Skeletal muscle tissue (tissue), 7 donors: ENCODE measurements around a stretch of chr14.

DNA sequence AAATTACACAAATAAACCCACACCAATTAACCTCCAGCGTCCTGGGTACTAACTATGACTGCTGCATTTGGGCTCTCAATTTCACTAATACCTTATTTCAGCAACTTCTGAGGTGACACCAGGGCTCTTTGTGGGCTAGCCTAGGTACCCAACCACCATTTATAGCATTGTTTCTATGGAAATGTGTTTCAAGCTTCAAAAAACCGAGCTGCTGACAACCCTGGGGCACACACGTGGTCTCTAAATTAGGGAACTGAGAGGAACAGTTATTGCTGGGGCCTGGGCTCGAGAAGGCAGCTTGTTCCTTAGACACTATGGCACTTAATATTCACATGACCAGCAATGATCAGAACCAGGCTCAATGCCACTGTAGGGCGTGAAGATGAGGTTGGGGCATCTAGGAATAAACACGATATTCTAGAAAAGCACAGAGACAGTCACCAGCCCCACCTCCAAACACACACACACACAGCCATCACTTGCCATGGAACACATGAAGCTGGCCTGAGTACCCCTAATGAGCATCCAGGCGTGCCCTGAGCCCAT lies 10.6 kb upstream of the MIDEAS start:
- PRO-cap, 3 experiments: no peak in any of the 3 experiments
- RAMPAGE, long total RNA: no peak
- RRBS, 2 experiments: no CpG with 5 or more reads among the region's 7 CpGs

DNA sequence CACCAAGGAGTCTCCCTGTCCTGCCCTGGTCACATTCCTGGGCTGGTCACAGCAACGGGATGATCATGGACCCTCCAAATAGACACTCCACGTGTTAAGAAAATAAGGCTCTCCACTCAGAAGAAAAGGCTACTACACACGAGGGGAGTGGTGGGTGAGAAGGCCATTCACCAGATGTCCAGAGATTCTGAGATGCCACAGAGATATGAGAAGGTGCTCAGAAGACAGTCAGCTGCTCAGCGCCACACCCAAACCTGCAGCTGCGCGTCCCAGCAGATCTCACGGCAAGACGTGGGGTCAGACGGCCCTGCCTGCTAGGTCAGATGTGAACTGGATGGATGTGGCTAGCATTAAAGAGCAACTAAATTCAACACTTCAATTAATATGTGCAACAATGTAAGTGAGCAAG lies 11.3 kb upstream of the MIDEAS start:
- PRO-cap, 3 experiments: no peak in any of the 3 experiments
- RAMPAGE, long total RNA: no peak
- RRBS, 2 experiments: no CpG with 5 or more reads among the region's 9 CpGs

DNA sequence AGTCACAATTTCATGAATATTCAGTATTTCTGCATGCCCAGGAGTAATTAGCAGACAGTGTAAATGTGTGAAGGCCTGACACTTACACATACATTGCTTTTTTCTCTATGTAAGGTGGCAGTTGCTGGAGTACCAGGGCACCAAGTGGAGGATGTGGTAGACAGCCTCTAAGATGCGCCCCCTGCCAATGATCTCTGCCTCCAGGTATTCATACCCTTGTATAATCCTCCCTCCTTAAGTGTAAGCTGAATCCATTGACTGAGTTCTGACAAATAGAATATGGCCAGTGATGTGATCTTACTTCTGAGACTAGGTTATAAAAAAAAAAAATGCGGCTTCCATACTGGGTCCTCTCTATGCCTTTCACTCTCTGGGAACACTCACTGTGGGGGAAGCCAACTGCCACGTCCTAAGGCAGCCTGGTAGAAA lies 28.8 kb upstream of the MIDEAS start:
- PRO-cap, 3 experiments: no peak in any of the 3 experiments
- RAMPAGE, long total RNA: no peak
- RRBS, 2 experiments: no CpG with 5 or more reads among the region's 3 CpGs

DNA sequence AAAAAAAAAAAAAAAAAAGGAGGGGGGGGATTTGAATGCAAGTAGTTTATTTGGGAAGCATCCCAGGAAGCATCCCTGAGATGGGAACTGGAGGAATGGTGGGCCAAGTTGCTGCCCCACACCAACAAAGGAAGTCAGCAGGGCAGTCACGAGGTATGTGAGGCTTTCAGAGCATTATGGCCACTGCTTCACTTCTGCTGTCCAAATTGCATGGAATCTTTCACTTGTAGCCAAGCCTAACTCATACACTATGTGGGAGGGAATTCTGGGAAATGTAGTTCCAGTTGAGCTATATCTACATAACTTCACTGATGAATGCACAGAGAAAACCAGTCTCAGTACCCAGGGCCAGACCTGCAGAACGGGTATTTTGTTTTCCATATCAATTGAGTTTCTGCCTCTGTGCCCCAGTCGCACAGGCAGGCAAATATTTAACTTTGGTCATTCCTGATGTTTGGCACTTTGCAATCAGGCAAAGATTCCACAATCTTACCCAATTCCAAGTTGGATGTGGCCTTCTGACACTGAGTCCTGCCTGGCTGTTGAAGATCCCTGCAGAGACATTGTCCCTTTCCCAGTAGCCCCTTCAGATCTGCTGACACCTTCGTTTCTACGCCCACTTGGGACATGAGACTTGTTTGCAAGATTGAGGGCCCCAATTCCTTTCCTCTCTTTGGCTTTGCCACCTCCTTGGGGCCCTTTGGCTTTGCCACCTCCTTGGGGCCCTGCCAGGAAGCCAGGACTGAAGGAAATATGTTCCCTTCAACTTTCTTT lies 14.9 kb upstream of the PTGR2 start:
- PRO-cap, 3 experiments: no peak in any of the 3 experiments
- RAMPAGE, long total RNA: no peak
- RRBS, 2 experiments: no CpG with 5 or more reads among the region's 5 CpGs

- PRO-cap, 3 experiments: no peak in any of the 3 experiments
- RAMPAGE, long total RNA: no peak
- RRBS, 2 experiments: no CpG with 5 or more reads among the region's 5 CpGs
These were observed 13.3 kb upstream of the PTGR2 start for GRCh38 chr14:73838382-73838661.

DNA sequence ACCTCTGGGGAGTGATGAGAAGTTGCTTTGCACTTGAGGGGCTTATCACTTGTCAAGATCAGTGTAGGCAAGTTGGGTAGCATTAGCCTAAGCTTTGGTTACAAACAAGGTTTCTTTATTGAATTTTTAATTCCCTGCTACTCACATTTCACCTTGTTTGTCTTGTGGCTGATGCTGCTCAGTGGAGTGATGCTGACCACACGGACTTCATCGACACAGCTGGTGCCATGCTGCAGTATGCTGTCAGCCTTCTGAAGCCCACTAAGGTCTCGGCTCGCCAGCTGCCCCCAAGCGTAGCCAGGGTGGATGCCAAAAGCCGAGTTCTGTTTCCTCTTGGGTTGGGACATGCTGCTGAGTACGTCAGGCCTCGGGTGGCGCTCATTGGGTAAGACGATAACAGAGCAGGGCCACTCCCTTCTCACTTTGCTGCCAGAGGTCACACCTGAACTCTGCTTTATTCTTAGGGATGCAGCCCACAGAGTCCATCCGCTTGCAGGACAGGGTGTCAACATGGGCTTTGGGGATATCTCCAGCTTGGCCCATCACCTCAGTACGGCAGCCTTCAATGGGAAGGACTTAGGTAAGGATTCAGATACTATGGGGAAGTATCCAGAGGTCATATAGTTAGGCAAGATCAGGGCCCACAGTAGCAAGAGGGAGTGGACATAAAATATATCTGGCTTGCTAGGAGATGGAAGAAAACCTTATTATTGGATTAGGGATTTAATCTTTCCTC lies 11.1 kb downstream of the COQ6 start:
- PRO-cap, 3 experiments: no peak in any of the 3 experiments
- RAMPAGE, long total RNA: no peak
- RRBS, 2 experiments: no CpG with 5 or more reads among the region's 12 CpGs

DNA sequence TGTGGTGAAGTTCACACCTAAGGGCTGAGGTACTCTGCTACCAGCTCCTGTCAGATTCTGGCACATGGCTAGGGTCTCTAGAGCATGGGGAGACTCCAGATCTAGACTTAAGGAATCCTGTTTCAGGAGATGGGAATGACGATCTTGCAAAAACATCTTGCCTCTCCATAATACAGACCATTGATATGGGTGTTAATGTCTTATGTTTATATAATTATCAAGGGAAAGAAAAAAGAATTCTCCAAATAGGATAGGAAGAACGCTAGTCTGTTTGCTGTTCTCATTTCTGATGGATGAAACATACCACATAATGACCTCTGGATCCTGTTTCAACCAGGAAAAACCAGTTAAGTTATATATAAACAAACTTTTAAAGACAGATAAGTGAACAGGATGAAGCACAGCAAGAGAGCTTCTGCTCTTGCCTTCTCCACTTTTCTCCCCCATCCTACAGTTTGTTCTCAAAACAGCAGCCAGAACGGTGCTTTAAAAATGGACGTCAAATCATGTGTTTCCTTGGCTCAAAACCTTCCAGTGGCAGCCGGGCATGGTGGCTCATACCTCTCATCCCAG lies 27.8 kb downstream of the COQ6 start:
- PRO-cap, 3 experiments: no peak in any of the 3 experiments
- RAMPAGE, long total RNA: no peak
- RRBS, 2 experiments: no CpG with 5 or more reads among the region's 5 CpGs

GRCh38 chr14:74348686-74349221 lies 483 bp downstream of the VRTN start:
- PRO-cap, 3 experiments: no peak in any of the 3 experiments
- RAMPAGE, long total RNA: no peak
- RRBS, 2 experiments: 23 to 38% methylated on average over 2 to 4 of the region's 12 CpGs

GRCh38 chr14:74401925-74402511 lies 24.0 kb downstream of the SYNDIG1L start:
- PRO-cap, 3 experiments: no peak in any of the 3 experiments
- RAMPAGE, long total RNA: no peak
- RRBS, 2 experiments: no CpG with 5 or more reads among the region's 10 CpGs

DNA sequence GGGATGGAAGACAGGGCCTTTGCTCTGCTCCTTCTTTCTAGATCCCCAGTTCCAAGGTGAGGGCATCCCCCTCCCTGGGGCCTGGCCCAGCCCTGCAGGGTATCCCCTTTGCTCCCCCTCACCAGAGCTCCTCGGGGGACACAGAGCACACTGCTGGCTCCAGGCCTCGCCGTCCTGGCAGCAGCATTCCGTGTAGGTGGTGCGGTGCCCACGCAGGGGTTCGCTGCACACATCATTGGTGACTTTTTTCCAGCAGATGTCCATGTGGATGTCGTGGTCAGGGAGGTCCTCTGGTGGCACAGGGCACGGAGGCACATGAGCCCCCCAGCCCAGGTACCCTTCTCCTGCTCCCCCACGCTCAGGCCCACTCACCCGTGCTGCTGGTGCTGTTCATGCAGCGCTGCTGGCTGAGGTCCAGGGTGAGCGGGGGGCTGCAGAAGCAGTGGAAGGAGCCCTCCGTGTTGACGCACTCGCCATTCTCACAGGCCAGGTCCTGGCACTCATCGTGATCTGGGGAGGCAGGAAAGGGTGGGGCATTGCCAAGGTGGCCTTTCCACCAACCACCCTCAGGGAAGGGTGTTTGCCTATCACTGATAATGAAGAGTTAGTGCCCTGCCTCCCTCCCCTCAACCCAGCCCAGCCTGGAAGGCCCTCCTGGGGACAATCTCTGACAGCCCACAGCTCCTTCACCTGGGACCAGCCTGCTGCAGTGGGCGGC lies 9.7 kb downstream of the ISCA2 start:
- PRO-cap, 3 experiments: no peak in any of the 3 experiments
- RAMPAGE, long total RNA: no peak
- RRBS, 2 experiments: no CpG with 5 or more reads among the region's 18 CpGs

- PRO-cap, 3 experiments: no peak in any of the 3 experiments
- RAMPAGE, long total RNA: no peak
- RRBS, 2 experiments: 100% methylated on average over 1 of the region's 9 CpGs
These were observed 40.2 kb downstream of the AREL1 start for GRCh38 chr14:74672529-74673216.

DNA sequence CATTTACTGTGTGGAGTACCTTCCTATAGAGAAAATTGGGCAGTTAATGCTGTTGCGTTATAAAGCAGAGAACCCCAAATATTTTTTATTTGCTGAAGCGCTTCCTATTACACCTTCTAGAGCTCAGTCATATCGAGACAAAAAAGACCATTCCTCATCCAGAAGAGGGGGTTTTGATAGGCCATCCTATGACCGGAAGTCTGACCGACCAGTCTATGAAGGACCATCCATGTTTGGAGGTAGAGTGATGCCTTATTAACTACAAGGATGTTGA lies 48.3 kb downstream of the YLPM1 start:
- PRO-cap, 3 experiments: no peak in any of the 3 experiments
- RAMPAGE, long total RNA: no peak
- RRBS, 2 experiments: no CpG with 5 or more reads among the region's 5 CpGs

GRCh38 chr14:74962502-74962998 lies 7.2 kb upstream of the PGF start:
- PRO-cap, 3 experiments: no peak in any of the 3 experiments
- RAMPAGE, long total RNA: no peak
- RRBS, 2 experiments: no CpG with 5 or more reads among the region's 8 CpGs

DNA sequence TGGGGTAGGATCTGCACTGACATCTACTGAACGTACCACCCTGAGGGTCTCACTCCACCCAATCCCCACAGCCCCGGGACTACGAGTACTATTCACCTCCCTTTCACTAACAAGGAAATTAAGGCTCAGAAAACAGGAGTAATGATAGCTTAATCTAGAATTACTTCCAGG lies 18.2 kb upstream of the PGF start:
- PRO-cap, 3 experiments: no peak in any of the 3 experiments
- RAMPAGE, long total RNA: no peak
- RRBS, 2 experiments: no CpG with 5 or more reads among the region's 3 CpGs

GRCh38 chr14:75022417-75023166 lies 19.9 kb downstream of the EIF2B2 start:
- PRO-cap, 3 experiments: no peak in any of the 3 experiments
- RAMPAGE, long total RNA: no peak
- RRBS, 2 experiments: 8 to 10% methylated on average over 2 of the region's 8 CpGs

GRCh38 chr14:75049126-75050243 lies 1.8 kb downstream of the MLH3 start:
- PRO-cap, 3 experiments: no peak in any of the 3 experiments
- RAMPAGE, long total RNA: no peak
- RRBS, 2 experiments: no CpG with 5 or more reads among the region's 9 CpGs

DNA sequence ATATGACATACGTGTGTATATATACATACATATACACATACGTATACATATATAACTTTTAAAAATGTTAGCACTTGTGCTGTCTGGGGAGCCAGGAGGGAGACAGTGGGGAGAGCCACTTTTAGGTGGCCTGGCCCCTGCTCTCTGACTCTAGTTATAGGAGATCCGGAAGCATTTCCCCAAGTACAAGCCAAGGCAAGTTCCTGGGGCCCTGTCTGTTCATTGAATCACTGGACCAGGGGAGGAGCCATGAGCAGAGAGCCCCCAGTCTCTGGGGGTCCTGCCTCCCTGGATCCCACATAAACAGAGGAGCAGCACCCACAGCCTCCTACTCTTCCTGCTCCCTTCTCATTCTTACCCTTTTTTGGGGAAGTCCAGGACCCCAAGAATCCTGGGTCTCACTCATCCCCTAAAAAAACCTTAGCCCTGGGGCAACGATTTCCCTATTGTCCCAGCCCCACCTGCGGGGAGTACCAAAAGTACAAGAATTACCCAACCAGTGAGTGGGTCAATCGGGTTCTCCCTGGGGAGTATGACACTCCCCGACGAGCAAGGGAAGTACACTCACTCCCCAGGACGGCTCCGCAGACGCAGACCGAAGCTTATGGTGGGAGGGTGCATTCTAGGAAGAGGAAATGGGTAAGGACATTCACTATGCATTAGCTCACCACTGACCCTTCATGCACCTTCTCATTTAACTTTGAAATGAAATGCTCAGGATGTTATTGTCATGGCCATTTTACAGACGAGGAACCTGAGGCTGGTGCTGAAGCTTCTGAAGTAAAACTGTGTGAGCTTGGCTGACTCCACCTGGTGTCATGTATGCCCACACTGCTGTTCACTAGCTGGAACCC lies 45.6 kb upstream of the TMED10 start:
- PRO-cap, 3 experiments: no peak in any of the 3 experiments
- RAMPAGE, long total RNA: no peak
- RRBS, 2 experiments: no CpG with 5 or more reads among the region's 13 CpGs

DNA sequence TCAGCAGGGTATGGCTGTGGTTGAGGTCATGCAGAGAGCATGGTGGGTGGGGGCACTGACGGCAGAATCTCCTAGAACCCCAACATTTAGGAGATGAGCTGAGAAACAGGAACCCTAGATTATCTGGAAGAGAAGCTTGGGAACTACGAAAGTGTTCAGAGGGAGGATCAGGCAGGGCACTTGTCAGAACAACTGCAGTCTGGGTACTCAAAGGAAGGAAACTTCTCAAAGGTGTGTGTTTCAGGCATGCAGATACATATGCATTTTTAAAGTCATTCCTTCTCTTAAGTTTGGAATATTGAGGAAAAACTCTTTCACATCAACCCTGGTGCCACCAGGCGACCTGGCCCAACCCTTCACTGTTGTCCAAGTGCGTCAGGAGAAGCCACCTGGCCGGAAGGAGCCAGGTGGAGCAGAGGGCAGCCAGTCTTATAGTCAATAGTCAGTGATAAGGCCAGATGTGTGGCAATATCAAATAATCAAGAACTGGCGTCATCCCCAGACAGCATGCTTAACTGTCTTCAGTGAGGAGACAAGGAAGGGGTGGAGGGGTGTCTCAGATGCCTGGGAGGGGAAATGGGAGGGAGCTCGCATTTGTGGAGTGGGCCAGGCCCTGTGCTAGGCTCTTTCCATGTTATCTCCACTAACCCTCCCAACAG lies 49.2 kb upstream of the FOS start:
- PRO-cap, 3 experiments: no peak in any of the 3 experiments
- RAMPAGE, long total RNA: no peak
- RRBS, 2 experiments: no CpG with 5 or more reads among the region's 7 CpGs

DNA sequence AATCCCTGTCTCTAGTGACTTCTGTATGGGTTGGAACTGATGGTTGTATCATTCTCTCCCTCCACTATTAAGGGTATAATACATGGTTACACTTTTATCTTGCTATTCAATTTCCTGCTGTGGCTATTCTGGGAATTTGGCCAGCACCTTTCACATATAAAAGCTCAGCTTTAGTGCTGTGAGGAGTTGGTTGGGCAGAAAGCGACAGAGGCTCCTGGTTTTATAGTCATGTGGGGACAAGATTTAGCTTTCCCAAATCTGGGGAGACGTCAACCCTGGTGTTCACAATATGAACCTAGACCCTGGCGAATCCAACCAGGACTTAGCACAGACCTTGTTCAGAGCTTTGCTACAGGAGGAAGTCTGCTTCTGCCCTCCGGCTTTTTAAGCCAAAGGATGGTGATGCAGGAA lies 36.5 kb downstream of the FOS start:
- PRO-cap, 3 experiments: no peak in any of the 3 experiments
- RAMPAGE, long total RNA: no peak
- RRBS, 2 experiments: no CpG with 5 or more reads among the region's 4 CpGs

DNA sequence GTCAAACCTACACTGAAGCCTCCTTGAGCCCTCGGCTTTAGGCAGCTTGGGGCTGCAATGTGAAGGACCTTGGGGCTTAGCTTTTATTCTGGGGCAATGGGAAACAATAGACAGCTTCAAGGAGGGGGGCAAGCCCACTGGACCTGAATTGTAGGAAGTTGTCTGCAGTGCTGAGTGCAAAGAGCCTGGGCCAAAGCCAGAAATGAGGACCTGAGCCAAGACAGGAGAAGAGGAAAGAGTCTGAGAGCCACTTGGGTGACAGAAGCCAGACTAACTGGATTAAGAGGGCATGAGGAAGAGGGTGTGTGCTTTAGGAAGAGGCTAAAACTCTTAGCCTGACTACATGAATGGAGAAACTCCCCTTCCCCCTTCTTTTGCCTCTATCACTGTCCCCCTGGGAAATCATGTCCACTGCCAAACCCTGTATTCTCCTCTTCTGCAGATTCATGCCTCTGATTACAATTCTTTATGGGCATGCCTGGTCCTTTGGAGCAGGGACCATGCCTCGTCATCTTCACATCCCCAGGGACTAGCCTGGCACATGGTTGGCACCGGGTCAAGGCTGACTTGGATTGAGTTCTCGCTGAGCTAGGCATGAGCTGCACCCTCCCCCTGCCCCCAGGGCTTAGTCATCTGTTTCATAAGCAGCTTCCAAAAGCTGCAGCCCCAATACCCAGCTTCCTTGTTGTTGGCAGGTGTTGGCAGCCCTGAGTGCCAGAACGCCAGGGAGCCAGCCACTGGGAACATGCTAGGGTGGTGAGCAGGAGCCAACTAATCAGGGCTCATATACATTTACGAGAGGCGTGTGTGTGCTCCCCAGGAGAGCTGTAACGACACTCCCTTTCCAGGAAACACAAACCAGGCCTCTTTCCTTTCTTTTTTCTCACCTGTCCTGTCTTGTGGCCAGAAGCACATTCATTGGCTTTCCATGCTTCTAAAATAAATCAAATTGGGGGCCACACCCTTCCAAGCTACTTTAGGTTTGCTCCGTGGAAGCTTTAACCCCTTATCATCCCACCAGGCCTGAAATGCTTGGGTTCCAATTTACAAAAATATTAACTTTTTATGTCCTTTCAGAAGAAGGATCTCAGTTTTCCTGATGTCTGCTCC lies 27.7 kb upstream of the JDP2 start:
- PRO-cap, 3 experiments: peak in 3 of 3 experiments; most common plus-strand start position 717 of the sequence (in 3); most common minus-strand start position 531 of the sequence (in 1)
- RAMPAGE, long total RNA: no peak
- RRBS, 2 experiments: no CpG with 5 or more reads among the region's 9 CpGs